Parietal lobe (tissue), 2 donors: Measurements from ENCODE around the gene LAMTOR1.

DNA sequence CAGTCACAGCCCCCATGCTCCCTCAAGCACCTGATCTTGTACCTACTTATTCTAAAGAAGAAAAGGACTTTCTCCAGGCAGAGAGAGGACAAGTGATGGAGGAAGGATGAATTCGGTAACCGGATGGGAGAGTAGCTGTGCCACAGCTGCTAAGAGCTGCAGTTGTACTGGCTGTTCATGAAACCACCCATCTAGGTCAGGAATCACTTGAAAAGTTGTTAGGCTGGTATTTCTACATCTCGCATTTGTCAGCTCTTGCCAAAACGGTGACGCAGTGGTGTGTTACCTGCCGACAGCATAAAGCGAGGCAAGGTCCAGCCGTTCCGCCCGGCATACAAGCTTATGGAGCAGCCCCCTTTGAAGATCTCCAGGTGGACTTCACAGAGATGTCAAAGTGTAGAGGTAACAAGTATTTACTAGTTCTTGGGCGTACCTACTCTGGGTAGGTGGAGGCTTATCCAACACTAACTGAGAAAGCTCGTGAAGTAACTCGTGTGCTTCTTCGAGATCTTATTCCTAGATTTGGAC is 87.3 kb upstream of the DEFB108B start:
- RAMPAGE, long total RNA: no peak

DNA sequence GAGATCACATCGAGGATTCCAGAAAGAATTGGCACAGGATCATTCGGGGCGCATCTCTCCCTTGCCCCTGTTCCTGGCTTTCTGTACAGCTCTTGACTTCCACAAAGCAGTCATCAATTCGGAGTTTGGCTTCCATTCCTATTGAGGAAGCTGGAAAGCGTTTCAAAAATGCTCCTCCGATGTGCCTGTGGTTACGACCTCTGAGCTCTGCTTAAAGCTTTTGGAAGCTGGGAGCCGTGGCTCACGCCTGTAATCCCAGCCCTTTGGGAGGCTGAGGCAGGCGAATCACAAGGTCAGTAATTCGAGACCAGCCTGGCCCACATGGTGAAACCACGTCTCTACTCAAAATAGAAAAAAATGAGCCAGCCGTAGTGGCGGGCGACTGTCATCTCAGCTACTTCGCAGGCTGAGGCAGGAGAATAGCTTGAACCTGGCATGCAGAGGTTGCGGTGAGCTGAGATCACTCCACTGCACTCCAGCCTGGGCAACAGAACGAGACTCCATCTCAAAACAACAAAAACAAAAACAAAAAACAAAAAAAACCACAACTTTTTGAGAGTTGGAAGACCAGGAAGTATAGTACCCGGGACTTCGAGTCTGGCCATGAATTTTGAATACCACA is 22.9 kb downstream of the DEFB131B start:
- RAMPAGE, long total RNA: no peak

DNA sequence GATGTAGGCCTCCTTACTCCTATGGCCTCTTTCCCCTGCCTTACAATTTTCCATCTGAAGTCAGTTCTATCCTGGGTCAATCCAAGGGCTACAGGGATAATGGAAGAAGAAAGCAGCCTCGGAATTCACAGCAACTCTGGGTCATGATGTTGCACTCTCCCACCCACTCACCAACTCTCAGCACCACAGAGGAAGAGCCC is 24.4 kb downstream of the IL18BP start:
- RAMPAGE, long total RNA: no peak

DNA sequence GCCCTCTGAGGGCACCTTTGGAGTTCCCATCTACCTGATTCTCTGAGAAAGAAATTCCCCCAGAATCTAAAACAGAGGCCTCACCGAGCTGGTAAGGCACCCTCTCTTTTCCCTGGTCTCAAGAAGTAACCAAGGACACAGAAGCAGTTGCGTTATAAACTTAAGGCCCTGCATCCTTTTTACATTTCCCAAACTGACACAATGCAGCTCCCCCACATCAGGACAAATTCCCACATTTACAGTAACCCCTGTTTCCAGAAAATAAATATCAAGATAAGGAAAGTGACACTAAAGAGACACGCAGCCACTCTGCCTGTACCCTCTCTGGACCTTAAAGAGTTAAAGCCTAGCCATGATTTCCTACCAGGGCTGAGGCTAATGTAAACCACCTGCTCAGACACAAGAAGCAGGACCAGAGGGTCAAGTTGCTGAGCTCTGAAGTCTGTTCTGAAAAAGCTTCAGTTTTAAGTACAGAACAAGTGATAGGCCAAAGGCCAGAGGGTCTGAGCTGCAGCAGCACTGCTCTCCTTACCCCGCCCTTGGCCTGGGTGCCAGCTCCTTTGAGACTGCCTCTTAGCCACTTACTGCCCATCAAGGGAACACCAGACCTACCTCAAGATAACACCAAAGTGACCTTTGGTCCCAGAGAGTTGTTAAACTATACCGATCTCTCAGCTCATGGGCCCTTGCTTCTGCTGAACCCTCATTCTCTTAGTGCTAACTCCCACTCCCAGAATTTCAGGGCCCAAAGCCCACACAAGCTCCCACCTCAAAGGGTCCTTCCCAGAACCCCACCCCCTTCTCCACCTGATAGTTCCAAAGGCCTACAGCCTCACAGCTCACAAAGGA is 40.3 kb downstream of the IL18BP start:
- RAMPAGE, long total RNA: no peak

GRCh38 chr11:72058286-72058992 is 21.9 kb downstream of the NUMA1 start:
- RAMPAGE, long total RNA: no peak

DNA sequence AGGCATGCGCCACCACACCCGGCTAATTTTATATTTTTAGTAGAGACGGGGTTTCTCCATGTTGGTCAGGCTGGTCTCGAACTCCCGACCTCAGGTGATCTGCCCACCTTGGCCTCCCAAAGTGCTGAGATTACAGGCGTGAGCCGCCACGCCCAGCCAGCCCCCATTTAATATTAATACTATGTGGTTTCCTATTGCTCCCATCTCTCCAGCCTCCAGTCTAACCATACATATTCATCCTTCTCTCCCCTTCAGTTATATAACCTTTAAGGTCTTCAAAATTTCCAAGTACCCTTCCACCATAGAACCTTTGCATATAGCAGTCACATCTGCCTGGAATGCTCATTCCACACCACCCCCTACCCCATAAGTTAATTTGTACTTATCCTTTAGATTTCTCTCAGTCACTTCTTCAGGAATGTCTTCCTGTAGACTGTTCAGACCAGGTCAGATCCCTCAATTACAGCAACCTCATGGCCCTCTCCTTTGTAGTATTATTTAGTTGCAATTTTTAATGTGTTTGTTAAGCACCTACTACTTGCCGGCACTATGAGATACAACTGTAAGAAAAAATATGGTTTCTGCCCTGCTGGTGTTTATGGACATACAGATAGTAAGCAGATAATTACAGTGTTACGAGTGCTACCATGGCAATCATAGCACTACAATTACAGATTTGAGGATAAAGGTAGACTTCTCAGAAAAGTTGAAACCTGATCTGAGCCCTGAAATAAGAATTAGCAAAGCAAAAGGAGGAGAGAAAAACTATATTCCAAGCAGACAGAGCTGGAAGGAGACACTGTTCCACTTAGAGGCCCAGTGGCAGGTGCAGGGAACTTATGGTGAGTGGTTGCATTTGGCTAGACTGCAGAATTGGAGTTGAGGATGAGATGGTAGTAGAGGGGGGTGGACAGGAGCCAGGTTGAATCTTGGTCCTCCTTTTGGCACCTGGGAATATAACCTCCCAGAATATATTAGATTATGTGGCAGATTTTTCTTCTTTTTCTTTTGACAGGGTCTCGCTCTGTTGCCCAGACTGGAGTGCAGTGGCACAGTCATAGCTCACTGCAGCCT is 2.7 kb downstream of the LRRC51 start:
- RAMPAGE, long total RNA: no peak

- RAMPAGE, long total RNA: no peak
Observed at GRCh38 chr11:72102481-72103920, at the start of gene LAMTOR1. LAMTOR1 (minus strand) TSS chr11:72103297.

DNA sequence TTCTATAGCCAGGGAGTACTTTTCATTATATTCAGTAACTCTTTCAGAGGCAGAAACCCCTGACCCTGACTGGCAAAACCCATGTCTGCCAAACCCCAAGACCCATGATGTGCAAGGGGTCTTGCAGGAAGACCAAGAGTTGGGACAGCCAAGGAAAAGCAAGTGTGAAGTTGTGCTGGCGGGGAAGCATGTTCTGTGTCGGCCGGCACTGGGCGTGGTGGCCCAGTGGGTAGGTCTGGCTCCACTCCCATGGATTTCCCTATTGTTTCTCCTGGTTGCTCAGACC is 17.8 kb upstream of the FOLR1 start:
- RAMPAGE, long total RNA: no peak

- RAMPAGE, long total RNA: no peak
Observed at GRCh38 chr11:72221826-72222422, 2.6 kb upstream of the INPPL1 start.

DNA sequence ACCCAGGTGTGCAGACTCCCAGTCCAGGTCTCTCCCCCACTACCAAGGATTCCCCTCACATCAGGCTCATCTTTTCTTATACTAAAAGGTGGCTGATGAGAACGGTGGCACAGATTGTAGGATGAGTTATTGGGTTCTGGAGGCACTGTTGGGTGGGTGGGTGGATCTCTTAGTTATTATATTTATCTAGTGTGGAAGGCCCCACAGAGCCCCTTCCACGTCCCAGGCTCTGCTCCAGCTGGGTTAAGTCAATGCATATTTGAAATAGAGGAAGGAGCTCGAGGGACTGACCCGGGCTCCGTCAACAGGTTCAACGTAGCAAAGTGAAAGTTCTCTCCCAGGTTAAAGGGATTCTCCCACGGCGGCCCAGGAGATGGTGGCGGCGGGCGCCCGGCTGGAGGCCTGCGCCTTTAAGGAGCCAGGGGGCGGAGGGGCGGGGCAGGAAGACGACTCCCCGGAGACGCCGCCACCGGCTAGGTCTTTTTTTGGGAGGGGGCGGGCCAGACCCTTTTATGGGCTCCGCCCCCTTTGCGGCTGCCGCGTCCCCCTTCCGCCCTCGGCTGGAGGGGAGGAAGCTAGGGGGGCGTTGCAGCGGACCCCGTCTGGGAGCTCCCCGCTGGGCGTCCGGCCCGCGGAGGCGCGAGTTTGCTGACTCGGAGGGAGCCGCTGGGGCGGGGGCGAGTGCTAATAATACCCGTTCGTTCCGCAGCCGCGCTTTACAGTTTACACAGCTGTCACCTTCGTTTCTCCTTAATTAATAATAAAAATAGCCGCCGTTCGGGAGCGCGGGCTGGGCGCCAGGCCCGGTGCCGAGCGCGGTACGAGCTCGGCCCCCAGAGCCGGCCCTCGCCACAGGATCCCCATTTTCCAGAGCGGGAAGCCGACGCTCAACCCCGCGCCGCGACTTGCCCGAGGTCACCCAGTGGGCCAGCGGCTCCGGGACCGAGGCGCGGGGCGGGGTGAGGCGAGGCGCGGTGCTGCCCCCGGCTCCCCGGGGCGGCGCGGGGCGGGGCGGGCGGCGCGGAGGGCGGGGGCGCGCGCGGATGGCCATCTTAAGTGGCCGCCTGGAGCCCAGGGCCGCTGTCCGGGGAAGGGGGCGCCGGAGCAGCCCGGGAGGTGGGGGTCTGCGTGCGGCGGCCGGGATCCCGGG is 1.3 kb upstream of the INPPL1 start:
- RAMPAGE, long total RNA: no peak

DNA sequence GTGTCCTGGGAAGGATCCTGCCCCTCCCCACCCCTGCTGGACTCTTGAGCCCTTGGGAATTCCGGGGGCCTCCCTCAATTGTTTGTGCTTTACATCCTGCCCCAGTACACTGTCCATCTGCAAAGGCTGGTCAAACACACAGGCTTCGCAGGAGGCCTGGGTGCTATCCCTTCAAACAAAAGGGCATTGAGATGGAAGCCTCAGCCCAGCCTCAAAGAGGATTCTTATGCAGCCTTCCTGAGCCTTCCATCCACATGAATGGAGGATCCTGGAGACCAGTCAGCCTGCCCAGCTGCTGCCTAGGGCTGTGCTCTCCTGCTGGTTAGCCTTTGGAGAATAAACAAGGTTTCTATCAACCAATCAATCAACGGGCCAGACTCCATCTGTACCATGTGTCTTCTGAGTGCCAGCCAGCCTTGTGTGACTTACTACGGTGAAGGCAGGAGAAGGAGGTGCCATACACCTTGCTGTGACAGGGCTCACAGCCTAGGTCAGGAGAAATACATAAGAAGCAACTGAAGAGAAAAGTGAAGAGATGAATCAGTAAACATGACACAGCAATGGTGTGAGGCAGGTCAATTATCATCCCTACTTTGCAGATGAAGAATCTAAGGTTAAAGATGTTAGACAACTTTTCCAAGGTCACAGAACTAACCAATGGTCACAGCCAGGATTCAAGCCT is 16.4 kb downstream of the CLPB start:
- RAMPAGE, long total RNA: no peak

DNA sequence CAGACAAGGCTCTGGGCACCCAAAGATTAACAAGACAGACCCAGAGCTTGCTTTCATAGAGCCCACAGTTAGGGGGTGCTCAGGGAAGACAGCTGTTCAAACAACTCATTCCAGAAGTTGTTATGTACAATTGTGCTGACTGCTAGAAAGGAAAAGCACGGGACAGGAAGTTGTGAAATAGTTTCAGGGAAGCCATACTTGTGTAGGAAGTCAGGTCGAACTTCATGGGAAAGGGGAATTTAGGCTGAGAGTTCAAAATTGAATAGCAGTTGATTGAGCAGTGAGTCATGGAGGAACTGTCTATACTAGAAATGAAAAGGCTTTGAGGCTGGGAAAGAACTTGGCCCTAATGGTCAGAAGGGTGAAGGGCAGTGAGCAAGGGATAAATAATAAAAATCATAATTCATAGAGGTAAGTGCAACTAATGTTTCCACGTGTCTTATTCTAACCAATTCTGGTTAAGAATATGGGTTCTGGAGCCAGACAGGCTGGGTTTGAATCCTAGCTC is 49.5 kb upstream of the CLPB start:
- RAMPAGE, long total RNA: no peak

DNA sequence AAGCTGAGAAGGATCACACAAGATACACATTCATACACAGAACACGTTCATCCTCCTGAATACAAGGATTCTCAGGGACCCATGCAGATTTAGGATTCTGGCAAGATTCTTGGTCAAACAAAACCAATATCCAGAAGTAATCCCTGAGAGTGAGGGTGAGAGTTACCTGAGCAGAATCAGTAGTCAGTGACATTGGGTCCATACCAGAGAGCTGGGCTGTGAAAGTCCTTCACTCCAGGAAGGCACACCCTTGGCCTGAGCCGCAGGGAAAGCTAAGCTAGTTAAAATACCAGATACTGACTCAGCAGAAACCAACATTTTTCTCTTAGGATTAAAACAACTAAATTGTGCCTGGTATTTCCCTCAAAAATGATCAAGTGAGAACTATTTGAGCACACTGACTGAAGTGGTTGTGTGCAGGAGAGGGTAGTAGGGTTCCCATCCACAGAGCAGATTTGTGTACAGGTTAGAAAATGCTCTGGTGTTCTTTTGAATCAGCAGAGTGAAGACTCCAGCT is 100.5 kb upstream of the CLPB start:
- RAMPAGE, long total RNA: no peak

DNA sequence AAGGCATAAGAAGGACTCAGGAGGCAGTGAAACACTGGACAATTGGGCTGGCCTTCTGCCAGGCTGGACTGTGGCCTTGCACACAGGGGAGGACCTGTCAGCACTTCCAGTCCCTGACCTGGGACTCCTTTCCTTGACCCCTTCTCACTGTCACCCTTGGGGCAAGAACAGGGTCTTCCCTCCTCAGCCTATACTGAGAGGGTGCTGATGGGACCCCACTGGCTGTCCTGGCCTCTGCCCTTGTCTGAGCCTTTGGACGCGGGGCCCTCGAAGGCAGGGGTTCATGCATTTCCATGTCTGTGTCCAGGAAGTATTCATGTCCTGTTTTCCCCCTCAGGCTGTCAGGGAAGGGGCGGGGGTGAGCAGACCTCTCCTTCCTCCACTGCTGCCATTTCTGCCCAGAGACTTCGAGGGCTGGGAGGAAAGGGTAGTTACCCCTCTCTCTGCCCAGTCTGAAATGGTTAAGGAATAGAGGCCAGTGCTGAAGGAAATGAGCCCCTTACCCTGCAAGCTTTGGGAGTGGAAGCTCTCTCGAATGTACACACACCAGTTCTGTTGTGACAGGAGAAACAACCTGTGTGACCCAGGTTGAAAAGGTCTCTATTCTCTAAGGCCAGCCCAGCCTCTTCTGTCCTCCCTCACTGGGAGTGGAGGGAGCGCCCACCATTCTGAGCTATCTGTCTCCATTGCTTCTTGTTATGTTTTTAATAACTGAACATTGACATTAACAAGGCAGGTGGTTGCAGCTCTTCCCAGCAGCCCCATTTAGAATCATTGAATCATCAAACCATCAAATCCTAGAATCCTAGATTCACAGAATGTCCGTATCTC is 39.4 kb downstream of the PDE2A start:
- RAMPAGE, long total RNA: no peak

DNA sequence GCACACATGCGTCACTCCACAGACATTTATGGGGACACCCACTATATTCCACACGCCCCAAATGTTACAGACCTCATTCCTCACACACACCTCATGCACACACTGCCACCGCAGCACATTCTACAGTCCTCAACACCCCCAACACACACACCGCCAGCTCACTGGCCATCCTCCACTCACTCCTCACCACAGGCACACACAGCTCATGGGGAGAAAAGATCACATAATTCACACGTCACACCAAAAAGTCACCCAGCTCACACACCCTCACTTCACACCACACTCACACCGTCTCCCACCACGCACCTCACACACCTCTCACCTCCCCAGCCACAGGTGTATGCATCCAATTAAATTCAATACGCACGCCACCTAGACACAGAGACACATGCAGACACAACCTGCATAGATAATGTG is 34.3 kb downstream of the PDE2A start:
- RAMPAGE, long total RNA: no peak

GRCh38 chr11:72640331-72641036 is 33.7 kb downstream of the PDE2A start:
- RAMPAGE, long total RNA: no peak

GRCh38 chr11:72656803-72657286 is 17.4 kb downstream of the PDE2A start:
- RAMPAGE, long total RNA: no peak

DNA sequence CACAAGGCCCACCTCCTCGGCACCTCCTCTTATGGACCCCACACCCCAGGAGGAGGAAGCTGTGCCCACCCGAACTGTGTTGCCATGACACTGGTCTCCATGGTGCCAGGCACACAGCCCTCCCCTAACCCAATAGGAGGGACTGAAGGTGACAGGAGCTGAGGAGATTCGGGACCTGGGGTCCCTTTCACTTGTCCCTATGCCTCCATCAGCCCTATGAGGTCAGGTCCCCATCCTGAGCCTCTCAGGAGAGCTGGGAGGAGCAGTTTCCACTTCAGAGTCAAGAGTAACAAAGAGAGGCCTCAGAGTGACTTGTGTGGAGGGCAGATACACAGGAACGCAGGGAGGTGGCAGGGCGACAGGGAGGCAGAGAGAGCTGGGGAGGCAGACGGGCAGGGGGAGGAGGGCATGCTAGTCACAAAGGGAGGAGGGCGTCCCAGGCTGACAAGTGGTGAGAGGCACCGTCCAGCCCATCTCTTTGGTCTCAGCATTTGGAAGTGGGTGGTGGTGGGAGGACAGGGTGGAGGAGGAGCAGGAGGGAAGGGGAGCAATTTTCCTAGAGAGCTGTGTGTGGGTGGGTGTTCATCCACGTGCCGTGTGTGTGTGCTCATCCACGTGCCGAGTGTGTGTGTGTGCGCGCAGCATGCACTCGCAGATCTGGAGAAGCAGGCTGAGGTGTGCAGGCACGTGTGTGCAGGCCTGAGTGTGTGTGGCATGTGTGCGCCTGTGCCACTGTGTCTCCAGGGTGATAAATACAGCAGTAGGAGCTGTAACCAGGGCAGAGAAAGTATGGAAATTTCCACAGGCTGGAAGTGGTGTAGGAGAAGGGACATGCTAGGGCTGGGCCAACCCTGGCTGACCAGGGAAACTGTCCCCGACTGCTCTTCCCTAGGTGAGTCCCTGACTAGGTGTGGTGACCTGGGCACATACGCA is 7.0 kb upstream of the PDE2A start:
- RAMPAGE, long total RNA: no peak

GRCh38 chr11:72693937-72694264 is 19.7 kb upstream of the PDE2A start:
- RAMPAGE, long total RNA: no peak

GRCh38 chr11:72701449-72702670 is 27.6 kb upstream of the PDE2A start:
- RAMPAGE, long total RNA: no peak